SEM (cell line): Measurements from ENCODE around the genes CBX7 and ADSL.

DNA sequence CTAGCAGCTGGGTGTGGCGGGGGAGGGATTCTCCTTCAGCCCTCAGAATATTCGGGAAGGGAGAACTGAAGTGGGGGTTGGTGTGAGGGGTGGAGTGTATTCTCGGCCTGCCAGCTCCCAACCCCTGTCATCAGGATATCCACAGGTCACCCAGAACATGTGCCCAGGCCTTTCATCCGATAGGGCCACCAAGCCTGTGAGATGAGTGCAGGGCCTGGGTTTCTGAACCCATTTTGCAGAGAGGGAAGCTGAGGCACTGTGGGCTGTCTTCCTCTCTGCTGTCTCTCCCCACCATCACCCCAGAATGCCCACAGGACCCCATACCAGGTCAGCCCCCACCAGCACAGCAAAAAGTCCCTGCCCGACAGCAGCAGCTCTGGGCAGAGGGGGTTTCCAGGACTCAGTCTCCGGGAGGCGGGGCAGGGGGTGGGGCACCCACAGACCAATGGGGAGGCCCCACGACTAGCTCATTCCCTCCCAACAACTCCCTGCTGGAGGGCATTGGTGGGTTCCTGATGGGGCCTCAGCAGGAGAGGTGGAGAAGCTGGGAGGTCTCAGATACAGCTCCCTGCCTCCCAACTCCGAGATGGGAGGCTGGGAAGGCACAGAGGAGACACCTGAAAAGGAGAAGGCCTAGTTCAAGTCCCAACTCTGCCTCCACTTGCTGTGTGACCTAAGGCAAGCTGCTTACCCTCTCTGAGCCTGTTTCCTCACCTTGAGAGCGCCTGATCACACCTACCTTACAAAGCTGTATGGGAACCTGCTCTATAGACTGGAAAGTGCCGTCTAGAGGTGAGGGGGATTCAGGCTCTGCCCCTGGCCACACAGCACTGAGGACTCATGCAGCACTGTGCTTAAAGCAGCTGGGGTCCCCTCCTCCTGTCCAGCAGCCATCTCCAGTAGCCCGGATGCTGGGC is 3.7 kb downstream of the CBX7 start:
- PRO-cap, result no peak

DNA sequence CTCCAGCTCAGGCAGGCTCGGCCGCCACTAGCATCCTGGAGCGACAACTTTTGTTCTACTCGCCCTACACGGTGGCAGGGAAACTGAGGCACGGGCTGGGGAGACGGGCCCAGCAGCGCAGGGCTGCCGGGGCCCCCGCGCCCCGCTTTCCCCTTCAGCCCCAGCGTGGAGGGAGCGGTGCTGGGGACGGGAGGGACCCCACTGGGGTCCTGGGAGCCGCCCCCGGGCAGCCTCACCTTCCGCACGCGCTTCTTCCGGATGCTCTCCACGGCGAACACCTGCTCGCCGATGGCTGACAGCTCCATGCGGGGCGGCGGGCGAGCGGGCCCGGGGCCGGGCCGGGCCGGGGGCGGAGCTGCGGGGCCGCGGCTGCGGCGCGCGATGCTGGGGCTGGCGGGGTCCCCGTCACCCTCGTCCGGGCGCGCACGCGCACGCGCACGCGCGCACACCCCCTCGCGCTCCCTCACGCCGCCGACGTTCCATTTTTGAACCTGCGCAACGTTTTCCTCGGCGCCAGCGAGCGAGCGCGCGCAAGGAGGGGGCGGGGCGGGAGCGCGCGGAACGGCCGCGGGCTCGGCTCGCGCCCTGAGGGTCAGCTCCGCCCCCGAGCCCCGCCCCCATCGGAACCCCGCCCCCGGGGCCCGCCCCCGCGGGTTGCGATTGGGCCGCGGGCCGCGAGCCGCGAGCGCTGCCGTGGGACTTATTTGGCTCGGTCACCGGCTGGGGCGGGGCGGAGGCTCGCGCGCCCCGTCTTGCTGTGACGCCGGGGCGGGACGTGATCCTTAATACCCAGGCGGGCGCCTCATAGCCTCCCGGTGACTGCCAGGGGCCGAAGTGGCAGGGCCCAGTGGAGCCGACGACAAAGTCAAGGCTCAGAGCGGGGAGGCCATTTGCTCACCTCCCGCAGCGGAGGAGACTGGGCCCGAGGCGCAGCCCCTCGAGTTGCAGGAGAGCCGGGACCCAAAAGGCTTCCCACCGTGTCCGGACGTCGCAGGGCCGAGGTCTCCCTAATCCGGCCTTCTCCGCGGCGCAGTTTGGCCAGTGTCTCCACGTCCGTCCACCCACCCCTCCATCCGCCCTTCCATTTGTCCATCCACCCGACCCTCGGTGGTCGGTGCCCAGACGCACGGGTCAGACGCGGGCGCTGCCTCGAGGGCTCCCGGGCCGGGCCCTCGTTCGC is at the start of gene CBX7:
TSS of gene CBX7 (minus strand) at position 541 of the 1,180 bp plus-strand sequence.
- PRO-cap, result unidirectional peak, minus-strand start at position 290 of the sequence; bidirectional peak, plus-strand start at position 704 of the sequence, minus-strand start at position 493 of the sequence

DNA sequence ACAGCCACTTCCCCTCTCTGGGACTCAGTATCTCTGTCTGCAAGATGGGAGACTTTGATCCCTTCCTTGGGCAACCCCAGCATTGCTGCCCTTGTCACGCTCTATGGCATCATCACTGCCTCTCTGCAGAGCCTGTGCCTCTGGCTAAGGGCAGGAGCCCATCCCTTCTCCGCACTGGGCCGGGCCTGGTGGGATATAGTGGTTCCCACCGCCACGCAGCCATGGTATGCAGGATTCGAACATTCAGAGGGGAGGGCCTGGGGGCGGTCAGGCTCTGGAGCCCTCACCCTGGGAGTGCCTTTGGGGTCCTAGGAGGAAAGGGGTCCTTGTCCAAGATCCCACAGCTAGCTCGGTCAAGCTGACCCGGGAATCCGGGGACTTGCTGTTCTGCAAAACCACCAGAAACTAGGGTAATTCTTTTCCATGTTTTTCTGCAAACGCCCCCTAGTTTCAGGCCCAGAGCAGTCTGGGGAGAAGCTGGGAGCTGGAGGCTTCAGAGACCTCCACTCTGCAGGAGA is 24.3 kb upstream of the CBX7 start:
- PRO-cap, result no peak

DNA sequence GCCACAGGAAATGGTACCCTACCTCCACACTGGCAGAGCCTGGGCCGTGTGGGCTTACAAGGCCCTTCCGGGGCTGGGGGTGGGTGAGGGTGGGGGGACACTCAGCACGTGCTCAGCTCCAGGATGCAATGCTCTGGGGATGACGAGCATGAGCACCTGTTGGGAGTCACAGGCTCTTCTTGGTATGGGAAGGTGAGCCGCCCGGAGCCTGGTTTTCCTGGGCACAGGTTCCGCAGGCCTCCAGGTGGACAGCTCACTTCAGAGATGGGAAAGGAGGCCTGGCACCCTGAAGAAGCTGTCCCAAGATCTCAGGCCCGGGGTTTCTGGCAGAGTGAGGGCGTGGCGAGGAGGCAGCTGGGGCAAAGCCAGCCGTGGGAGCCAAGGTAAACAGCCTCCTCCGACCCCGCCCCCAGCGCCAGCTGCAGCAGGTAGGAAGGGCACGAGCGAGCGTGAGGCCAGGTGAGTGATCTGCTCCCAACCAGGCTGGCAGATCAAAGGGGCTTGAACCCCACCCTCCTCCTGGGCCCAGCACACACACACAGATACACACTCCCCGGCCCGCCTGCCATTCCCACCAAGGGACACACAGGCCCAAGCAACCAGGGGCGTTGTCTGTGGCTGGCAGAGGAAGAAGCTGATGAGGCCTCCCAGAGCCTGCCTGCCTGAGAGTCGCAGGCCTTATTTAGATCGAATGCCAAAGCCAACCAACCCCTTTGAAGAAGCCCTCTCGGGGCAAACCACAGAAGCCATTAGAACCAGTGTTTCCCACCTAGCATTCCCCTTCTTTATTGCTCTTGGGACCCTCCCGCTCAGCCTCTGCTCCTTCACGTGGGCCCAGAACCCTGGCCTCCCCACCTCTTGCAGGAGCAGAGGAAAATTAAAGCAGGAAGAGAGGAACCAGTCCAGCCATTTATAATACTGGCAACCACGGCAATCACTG is 5.2 kb downstream of the PDGFB start:
- PRO-cap, result no peak

DNA sequence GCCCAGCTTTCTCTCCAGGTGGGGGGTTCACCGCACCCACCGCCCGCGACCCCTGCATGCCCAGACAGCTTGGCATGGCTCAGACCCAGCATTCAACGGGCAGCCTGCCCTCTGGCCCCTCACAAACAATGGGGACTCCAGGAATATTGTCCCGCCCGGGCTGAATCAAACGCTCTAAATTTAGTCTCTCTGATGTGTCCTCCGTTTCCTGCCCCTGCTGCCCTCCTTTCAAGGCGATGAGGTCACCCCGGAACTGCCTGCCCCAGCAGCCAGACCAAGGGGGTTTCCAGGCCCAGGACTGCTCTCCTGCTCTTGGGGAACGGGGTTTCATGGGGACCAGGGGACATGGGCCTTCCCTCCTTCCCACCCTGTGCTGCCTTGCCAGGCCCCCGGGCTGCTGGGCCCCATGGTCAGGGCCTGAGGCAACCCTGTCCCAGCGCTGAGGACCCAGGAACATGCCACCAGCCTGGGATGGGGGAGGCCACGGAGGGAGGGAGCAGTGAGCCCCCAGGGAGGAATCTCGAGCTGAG is 10.1 kb upstream of the PDGFB start:
- PRO-cap, result no peak

- PRO-cap, result no peak
These were observed 9.4 kb downstream of the RPL3 start for GRCh38 chr22:39309875-39310652.

GRCh38 chr22:39519327-39520366 is 715 bp upstream of the ATF4 start:
- PRO-cap, result unidirectional peak, plus-strand start at chr22:39519470; bidirectional peak, plus-strand start at chr22:39519672, minus-strand start at chr22:39519659; bidirectional peak, plus-strand start at chr22:39520564, minus-strand start at chr22:39520077

DNA sequence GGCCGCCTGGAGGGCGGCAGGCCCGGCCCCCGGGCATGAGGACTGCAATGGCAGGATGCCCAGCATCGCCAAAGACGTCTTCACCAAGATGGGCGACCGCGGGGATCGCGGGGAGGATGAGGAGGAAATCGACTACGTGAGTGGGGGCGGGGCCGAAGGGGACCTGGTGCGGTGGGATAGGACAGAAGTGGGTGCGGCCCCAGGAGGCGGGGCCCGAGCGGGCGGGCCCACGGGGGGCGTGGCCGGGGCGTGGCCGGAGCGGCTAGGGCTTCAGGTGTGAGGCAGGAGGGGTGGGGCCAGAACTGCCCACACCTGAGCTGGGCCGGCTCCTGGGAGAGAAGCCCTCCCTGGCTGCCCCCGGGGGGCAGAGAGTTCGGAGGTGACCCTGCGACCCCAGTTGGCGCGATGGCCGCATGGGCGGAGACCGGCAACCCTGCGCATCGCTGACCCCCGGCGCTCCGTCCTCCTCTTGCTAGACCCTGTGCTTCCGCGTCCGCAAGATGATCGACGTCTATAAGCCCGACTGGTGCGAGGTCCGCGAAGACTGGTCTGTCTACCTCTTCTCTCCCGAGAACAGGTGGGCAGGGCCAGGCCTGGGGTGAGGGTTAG is 91.9 kb downstream of the CACNA1I start:
- PRO-cap, result no peak

DNA sequence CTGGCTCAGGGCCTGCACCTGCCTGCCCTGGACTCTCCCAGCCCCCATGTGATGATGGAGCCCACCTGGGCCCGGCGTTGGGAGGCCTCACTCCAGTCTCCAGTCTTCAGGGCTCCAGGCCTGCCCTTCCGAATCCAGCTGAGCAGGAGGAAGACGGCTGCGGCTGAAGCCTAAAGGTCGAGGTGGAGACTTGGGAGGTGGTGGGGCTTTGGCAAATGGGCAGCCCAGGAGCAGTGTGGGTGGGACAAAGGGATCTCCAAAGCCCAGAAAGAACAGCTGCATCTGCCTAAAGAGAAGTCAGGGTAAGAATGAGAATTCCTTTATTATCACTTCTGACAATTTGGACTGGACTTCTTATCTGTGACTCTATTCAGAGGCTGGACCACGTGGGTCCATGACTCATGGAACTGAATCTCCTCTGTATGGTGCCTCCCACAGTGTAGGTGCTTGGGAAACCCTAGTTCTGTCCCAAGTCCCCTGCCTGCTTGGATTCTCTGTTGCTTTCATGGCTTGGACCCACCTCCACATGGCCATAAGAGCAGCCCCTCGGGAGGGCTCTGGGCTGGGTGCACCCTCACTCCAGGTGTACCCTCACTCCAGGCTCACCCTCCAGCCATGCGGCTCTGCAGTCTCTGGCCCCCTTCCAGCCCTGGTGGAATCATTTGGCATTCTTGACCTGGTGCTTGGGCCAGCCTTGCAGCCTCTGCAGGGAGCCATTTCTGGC is 153.2 kb downstream of the CACNA1I start:
- PRO-cap, result no peak

DNA sequence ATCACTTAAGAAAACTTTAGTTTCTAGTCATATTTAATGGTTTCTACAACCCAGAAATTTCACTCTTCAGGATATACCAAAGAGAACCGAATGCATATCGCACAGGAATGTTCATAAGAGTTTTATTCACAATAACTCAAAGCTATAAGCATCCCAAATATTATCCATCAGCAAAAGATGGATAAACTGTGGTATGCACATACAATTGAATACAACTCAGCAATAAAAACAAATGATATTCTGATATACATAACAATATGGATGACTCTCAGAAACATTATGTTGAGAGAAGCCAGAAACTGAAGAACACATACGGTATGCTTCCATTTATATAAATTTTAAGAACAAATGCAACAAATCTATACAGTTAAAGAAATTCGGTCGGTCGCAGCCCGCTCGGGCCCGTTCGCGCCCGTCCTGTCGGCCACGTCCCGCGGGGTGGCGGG is 18.6 kb downstream of the ENTHD1 start:
- PRO-cap, result unidirectional peak, plus-strand start at position 388 of the sequence

DNA sequence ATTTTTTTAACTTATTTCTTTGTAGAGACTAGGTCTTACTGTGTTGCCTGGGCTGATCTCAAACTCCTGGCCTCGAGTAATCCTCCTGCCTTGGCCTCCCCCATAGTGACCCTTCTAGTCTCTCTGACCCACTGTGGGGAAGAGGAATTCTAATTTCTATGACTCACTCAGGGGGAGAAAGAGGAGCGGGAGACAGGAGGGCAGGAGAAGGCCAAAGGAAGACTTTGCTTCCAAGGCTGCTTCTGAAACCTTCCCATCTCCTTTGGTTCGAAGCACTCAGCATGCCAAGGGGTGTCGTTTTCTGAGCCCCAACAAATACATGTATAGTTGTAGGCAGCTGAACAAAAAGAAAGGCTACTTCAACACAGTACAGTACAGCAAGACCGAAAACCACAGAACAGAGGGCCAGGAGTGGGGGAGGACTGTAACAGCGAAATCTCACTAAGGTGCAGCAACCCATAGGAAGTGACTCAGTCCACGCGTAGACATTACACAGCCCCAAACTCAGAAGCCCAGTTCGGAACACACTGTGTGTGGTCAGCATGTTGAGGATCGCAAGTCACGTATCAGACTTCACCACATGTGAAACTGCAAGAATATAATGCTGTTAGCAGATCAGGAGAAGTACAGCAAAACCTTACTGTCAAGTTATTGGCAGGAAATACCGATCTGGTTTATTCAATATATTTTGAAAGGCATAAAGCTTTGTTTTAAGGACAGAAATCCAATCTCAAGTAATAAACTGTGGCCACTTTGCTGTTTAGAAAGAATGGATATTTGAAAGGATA is 1.1 kb downstream of the TMA7B start:
- PRO-cap, result no peak

- PRO-cap, result no peak
These were observed 12.3 kb downstream of the TMA7B start for GRCh38 chr22:39972267-39973116.

DNA sequence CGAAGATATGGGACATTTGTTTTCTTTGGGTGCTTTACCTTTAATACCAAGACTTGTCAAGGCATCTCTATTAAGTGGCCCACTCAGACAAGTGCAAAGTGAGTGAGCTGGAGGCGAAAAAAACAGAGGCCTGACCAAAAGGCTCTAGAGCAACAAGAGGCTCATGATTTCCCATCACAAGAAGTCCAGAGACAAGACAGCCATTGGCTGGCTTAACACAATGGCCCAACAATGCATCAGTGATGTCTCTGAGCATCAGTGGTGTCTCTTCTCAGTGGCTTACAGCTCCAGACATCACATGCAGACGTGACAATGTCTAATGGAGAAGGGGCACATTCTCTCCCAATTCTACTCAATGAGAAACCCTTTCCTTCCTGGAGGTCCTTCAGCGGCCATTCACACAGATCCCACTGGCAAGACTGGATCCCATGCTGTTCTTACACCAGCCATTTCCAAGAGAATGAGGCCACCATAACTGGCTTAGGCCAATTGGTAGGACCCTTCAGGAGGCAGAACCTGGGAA is 14.9 kb upstream of the FAM83F start:
- PRO-cap, result no peak

GRCh38 chr22:40055471-40056091 is 60.8 kb downstream of the FAM83F start:
- PRO-cap, result no peak

DNA sequence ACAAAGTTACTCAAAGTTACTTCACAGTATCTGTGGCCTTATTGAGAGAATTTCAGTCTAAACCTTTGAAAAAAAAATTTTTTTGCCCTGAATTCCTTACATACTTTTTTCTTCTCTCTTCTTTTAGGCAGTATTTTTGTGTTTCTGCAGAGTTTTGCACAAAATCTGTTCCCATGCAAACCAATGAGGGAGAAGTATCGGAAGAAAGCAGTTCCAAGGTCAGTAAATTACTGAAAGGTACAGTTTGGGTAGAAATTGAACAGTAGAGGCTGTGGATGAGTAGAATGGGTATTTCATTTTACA is 52.1 kb upstream of the TNRC6B start:
- PRO-cap, result no peak

DNA sequence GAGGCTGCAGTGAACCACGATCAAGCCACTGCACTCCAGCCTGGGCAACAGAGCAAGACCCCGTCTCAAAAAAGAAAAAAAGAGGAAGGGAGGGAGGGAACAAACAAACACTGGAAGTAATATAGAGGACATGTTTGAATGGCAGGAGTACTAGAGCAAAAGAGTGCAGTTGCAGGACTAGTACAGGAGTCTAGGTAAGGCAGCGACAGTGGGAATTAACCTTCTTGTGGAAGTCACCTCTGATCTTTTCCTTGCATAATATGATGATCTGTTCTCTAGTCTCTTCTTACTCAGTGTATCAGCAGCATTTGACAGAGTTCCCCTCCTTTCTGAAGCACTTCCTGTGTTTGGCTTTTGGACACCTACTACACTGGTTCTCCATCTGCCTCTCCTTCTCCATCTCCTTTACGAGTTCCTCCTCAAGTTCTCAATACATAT is 57.1 kb upstream of the ADSL start:
- PRO-cap, result no peak

DNA sequence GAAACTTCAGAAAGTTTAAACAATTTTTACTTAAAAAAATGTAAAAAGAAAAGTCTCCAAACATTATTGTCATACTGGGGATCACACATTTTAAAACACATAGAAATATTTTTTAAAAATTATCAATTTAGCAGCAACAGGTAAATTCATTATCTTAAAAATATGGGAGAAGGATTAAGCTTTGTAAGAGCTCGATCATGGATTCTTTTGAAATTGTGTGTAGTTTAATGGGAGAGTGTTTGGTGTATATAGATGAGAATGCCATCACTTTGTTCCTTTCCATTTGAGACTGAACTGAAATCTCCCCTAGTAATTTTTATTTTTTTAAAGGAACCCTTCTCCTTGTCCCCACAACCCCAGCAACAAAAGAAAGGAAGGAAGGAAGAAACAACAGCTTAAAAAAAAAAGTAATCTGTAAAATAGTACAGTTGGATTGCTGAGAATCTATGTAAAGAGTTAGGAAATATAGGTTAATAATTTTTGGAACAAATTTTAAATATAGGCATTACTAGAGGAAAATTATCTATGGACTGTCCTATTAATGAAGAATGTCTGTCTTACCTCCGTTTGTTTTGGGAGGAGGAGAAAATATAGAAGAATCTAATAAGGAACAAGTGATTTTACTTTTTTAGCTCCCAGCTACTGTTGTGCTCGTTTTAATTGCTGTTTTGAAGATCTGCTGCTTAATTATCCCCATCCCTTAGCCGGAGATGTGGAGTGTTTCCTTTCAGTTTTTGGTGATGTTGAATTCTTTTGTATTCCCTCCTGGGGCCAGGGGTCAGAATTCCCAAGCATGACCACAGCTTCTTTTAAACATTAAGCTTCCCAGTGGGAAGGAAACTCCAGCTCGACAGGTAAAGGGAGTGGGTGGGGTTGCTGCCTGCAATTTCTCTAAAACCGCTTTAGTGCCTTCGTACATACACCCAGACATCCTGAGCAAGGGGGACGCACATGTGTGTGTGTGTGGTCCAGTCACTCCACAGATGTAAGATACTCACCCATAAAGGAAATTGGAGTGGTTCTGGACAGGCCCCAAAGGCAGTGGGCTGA is 19.7 kb upstream of the ADSL start:
- PRO-cap, result no peak

DNA sequence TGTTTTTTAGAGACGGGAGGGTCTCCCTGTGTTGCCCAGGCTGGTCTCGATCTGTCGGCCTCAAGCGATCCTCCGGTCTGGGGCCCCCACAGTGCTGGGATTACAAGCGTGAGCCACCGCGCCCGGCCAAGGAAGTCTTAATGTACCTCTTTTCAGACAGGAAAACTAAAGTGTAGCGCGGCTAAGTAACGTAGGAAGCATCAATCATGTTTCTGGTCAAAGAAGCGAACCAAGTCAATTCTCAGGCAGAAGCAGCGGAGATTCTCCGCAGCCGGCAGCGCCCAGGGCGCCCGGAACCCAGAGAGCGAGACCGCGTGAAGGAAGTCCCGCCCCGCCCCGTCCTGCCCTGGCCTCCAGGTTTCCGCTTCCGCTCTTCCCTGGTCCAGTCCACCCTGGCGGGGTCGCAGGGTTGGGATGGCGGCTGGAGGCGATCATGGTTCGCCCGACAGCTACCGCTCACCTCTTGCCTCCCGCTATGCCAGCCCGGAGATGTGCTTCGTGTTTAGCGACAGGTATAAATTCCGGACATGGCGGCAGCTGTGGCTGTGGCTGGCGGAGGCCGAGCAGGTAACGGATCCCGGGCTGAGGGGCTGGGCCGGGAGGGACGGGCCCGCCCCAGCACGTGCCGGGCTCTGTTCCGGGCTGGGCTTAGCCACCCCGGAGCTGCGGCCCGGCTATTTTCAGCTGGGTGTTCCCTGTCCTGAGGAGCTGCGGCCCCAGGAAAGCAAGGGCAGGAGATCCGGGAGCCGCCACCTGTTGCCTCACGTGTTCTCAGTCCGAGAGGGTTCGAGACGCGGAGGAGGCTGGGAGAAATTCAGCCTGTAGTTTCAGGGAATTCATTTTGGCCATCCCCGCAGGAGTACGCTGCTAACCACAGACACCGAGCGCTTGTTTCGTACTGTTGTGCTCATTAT is at the start of gene ADSL:
TSS of gene ADSL (plus strand) at position 356 of the 914 bp plus-strand sequence.
- PRO-cap, result bidirectional peak, plus-strand start at position 385 of the sequence, minus-strand start at position 316 of the sequence; bidirectional peak, plus-strand start at position 677 of the sequence, minus-strand start at position 572 of the sequence

DNA sequence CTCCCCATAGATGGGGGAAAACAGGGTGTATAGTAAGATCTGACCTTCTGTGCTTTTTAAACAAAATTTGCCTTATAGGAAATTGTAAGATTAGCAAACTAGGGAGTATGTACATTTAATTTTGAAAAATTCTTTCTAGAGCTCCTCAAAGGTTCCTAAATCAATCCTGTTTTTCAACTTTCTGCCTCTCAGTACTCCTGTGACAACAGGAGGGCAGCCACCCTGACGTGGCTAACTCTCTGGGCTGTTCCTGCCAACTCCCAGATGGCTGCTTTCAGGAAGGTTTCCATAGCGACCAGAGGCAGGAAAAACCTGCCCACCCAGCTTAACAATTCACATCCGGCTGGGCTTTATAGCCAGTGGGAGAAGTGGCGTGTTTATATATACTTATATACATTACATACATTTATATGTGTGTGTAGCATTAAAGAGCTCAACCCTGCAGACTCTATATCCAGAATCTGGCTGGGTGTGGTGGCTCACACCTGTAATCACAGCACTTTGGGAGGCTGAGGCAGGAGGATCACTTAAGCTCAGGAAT is 26.5 kb downstream of the SGSM3 start:
- PRO-cap, result no peak

DNA sequence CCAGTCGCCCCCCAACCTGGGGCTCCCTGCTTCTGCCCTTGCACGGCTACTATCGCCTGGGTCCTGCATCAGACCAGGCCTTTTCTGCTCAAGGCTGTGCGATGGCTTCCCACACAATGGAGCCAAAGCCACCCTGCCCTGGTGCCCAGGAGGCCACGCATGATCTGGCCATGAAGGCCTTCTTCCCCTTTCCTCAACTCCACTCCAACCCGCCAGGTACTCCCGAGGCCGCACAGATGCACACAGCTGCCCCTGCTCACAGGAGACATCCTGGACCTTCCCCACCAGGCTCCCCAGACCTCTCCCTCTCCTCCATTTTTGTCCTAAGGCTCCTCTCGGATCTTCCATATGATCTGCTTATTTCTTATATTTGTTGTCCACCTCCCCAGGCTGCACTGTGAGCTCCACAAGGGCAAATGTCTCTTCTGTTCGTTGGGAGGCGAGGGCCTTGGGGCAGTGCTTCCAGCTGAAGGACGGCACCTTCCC is 46.0 kb downstream of the SGSM3 start:
- PRO-cap, result no peak